ENCODE measurements around a stretch of chr22.

DNA sequence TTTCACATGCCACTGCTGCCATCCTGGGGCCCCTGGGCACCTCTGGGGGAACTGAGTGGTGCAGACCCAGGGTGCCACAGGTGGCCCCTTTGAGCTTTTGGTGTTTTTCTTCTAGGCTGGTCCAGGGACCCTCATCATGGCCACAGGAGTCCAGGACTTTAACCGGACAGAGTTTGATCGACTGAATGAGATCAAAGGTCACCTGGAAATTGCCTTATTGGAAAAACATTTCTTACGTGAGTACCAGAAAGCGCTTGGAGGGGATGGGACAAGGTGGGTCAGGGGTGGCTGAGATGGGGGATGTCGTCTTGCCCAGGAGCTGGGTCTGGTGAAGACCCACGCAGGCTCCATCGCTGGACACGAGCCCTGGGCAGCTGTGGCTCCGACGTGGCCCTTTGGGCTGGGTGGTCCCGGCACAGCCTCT lies 17.6 kb downstream of the GRAMD4 start:
- RRBS: 95% methylated on average over 1 of the region's 11 CpGs

- RRBS: no CpG with 5 or more reads among the region's 12 CpGs
Measured at GRCh38 chr22:46650593-46651045, 30.4 kb downstream of the GRAMD4 start.

DNA sequence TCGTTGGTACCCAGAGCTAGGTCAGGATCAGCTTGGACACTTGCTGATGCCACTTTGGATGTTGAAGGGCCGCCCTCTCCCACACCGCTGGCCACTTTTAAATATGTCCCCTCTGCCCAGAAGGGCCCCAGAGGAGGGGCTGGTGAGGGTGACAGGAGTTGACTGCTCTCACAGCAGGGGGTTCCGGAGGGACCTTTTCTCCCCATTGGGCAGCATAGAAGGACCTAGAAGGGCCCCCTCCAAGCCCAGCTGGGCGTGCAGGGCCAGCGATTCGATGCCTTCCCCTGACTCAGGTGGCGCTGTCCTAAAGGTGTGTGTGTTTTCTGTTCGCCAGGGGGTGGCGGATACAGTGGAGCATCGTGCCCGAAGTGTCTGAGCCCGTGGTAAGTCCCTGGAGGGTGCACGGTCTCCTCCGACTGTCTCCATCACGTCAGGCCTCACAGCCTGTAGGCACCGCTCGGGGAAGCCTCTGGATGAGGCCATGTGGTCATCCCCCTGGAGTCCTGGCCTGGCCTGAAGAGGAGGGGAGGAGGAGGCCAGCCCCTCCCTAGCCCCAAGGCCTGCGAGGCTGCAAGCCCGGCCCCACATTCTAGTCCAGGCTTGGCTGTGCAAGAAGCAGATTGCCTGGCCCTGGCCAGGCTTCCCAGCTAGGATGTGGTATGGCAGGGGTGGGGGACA lies 46.4 kb downstream of the GRAMD4 start:
- RRBS: no CpG with 5 or more reads among the region's 20 CpGs

GRCh38 chr22:46673972-46674221 lies 53.7 kb downstream of the GRAMD4 start:
- RRBS: no CpG with 5 or more reads among the region's 9 CpGs

DNA sequence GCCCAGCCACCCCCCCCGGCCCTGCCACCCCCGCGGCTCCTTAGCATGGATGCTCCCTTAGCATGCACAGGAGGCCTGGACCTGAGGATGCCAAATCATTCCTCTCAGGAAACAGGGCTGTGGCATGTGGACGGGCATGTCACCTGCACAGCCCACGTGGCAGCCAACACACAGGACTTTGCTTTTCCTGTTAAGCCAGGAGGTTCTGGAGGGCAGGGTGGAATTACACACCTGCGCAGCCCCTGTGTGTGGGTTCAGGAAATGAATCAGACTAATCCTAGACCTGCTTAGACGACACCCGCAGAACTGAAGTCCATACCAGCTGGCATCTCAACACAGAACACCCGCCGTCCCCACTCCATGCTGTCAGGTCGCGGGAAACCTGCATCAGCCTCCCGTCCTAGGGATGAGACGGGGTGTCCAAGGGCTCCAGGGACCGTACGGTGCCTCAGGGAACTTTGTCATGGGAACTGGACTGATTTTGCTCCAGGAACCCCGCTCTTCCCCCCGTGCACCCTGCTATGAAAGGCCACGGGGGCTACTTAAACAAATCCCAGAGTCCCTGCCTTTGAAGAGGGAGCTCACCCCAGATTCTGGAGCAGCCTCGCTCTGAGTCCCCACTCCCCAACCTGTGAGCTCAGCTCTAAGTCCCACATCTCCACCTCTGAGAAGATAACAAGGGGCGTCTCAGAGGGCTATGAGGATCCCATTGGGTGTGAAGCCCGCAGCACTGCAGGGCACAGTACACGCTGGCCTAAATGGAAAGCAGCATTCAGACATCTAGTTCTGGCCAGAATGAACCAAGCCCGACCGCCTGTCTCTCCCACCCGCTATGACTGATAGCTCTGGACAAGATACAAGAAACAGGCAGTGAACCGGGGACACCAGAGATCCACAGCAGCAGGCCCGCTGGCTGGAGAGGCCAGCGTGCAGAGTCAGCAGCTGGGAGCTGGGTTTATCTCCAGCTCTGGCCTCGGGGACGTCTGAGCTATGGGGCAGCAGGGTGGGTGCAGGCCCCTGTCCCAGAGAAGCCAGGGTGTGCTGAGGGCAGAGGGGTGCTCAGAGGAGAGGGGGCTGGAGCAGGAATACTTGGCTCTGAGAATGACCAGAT lies 9.9 kb downstream of the CERK start:
- RRBS: no CpG with 5 or more reads among the region's 31 CpGs

DNA sequence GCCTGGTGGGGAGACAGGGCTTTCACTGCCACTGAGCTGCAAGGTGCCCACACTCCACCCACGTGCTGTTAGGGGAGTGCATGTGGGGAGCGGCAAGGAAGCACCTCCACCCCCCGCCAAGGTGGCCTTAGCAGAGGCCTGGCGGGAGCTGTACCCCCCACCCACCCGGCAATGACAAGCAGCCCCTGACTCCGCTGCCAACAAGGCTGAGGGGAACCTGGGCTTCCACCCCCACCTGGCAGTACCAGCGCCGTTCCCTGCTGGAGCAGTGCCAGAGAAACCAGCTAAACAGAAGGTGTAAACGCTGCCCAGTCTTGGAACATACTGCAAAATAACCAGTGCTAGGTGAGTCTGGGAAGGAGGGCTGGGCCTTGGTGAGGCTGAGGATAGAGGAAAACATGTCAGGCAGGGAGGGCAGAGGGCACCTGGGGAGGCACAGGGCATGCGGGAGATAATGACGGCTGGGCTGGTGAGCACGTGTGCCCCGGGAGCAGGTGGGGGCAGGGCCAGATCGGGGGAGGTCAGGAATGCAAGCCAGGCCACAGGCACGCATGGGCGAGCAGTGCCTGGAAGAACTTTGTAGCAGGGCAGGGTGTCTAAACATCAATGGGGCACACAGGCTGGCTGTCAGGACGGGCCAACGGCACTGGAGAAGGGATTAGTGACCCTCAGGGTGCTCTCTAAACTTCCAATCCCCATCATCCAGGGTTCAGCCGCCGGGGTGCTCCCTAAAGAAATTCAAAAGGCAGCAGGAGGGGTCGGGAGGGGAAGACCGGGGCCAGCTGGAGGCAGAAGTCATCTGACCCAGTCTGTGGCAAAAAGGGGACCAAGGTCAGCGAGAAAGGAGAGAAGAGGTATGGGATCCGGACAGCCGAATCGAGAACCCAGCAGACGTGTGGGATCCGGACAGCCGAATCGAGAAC lies 6.6 kb downstream of the CERK start:
- RRBS: 94% methylated on average over 6 of the region's 30 CpGs

DNA sequence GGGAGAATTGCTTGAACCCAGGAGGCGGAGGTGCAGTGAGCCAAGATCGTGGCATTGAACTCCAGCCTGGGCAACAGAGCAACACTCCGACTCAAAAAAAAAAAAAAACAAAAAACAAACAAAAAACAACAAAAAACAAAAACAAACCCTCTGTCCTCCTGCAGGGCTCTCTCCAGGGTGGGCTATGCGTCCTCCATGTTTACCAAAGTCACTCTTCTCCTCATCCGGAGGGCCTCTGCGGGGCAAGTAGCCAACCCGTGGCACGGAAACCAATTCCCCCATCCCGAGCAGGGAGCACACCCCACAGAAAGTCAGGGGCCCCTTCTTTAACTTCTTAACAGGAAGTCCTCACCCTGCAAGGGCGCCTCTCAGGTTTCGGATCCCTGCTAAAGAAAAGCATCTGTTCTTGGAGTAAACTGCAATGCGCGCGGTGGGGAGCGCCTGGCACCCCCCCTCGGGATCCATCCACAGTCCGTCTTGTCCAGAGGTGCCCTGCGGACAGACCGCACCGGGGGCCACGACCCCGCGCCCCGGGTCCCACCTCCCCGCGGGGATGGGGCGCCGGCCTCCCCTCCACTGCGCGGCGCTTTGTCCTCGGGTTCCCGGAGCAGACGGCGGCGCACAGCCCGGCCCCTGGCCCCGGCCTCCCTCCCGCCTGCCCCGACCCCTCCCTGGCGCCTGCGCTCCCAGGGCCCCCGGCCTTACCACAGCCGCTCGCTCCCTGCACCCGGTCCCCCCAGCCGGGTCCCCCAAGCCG lies 675 bp downstream of the CERK start:
- RRBS: 6% methylated on average over 14 of the region's 48 CpGs

GRCh38 chr22:47032368-47033036 lies 270.1 kb downstream of the TBC1D22A start:
- RRBS: no CpG with 5 or more reads among the region's 16 CpGs

GRCh38 chr22:47042988-47043496 lies 280.6 kb downstream of the TBC1D22A start:
- RRBS: 97% methylated on average over 6 of the region's 15 CpGs

DNA sequence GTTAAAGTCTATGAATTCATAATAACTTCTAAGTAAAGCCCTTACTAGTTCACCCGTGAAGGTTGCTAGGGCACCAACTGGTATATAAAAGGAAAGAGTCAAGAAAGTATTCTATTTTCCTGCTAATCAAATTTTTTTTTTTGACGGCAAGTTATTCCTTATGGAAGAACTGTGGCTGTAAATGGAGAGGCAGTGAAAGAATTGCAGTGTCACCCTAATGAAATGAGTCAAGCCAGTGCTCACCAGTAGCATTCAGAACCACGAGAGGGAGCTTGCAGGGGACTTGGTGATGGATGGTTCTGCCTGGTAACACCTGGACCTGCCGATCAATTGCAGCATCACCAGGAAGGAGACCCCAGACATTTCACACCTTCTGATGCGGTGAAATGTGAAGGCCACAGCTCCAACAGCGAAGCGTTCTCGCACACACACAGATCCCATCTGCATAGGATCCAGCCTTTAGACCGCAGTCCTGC lies 326.1 kb downstream of the TBC1D22A start:
- RRBS: no CpG with 5 or more reads among the region's 9 CpGs

GRCh38 chr22:47136344-47136787 lies 373.9 kb downstream of the TBC1D22A start:
- RRBS: 95% methylated on average over 3 of the region's 9 CpGs

DNA sequence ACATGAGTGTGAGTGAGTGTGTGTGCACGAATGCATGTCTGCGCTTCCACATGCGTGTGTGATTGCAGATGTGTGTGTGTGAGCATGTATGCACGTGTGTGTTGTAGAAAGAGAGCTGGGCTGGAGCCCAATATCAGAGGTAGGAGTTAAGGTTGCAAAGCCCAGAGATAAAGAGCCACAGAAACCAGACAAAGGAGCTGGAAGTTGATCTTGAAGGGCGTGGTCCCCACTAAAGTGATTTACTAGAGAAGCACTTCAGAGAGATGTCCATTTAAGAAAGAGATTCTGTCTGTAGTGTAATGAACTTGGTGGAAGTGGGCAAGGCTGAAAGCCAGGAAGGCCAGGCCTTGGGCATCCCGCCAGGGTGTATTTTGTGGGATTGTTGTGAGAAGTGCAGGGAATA lies 328.2 kb upstream of the TAFA5 start:
- RRBS: no CpG with 5 or more reads among the region's 6 CpGs

- RRBS: no CpG with 5 or more reads among the region's 31 CpGs
Measured at GRCh38 chr22:48536651-48537728, 47.6 kb downstream of the TAFA5 start.

DNA sequence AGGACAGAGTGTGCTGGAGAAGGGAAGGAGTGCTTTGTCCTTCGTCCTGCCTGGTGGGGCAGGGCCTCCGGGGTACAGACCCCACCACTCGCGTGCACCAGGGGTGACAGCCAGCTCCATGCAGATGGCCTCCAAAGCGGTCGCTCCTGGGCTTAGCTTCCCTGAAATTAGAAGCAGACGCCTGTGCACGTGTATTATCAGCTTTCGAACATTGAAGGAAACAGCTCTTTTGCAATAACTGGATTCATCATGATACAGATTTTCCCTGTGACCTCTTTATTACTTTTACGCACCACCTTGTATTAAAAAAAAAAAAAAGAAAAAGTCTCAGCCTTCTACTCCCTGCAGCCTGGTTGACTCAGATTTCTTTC lies 378.6 kb downstream of the TAFA5 start:
- RRBS: no CpG with 5 or more reads among the region's 10 CpGs

GRCh38 chr22:49209670-49210231 lies 617.9 kb downstream of the BRD1 start:
- RRBS: no CpG with 5 or more reads among the region's 13 CpGs

DNA sequence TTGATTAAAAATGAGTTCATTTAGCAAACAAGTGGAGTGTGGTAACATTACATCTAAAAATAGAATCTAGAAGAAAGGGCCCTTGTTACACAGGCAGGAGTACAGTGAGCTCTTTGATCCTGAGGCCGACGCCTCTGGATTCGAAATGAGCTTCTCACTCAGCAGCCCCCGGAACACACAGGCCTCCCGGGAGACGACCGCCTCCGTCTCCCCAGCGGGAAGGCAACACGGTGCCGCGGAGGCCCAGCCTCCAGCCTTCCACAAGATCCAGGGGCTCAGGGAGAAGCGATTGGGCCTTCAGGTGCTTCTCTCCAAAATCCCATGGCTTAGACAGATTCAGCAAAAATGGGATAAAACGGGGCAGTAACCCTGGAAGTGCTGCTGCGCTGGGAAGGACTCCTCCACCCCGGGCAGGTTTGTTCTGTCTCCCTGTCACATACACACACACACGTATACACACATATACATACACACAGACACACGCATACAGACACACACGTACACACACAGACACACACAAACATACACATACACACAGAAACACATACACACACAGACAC lies 379.0 kb downstream of the BRD1 start:
- RRBS: no CpG with 5 or more reads among the region's 19 CpGs

GRCh38 chr22:49487821-49488289 lies 339.8 kb downstream of the BRD1 start:
- RRBS: 4% methylated on average over 6 of the region's 10 CpGs

DNA sequence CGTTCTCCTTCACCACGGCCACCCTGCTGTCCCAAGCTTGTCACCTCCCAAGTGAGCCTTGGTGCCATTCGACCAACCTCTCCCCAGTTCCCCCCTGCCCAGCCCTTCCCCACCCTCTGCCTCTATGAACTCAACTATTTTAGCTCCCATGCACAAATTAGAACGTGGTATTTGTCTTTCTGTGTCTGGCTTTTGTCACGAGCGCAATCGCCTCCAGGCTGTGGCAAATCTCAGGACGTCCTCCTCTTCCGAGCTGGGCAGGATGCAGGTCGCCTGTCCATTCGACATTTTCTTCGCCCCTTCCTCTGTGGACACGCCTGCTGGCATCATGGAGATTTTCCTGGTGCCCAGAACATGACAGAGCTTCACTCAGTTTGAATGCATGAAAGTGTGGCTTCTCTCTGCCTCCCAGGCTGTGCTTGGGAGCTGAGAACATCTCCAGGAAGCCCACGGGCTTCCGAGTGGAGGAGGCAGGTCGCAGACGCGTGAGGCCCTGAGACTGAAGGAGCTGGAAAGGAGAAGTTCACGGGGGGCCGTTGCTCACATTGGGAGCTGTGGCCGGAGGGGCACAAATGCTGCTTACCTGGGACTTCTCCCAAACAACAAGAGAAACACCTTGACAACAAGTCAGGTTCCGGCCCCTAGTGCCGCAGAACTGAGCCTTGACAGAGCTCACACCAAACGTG lies 207.2 kb downstream of the BRD1 start:
- RRBS: 4% methylated on average over 2 of the region's 24 CpGs

- RRBS: no CpG with 5 or more reads among the region's 59 CpGs
Measured at GRCh38 chr22:49632049-49632978, 195.4 kb downstream of the BRD1 start.

DNA sequence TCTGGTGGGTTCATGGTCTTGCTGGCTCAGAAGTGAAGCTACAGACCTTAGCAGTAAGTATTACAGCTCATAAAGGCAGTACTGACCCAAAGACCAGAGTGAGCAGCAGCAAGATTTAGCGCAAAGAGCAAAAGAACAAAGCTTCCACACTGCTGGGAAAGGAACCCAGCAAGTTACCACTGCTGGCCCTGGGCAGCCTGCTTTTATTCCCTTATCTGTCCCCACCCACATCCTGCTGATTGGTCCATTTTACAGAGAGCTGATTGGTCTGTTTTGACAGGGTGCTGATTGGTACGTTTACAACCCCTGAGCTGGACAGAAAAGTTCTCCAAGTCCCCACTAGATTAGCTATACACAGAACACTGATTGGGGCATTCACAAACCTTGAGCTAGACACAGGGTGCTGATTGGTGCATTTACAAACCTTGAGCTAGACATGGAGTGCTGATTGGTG lies 158.4 kb downstream of the BRD1 start:
- RRBS: no CpG with 5 or more reads among the region's 2 CpGs